ENCODE measurements around a stretch of chr2.

DNA sequence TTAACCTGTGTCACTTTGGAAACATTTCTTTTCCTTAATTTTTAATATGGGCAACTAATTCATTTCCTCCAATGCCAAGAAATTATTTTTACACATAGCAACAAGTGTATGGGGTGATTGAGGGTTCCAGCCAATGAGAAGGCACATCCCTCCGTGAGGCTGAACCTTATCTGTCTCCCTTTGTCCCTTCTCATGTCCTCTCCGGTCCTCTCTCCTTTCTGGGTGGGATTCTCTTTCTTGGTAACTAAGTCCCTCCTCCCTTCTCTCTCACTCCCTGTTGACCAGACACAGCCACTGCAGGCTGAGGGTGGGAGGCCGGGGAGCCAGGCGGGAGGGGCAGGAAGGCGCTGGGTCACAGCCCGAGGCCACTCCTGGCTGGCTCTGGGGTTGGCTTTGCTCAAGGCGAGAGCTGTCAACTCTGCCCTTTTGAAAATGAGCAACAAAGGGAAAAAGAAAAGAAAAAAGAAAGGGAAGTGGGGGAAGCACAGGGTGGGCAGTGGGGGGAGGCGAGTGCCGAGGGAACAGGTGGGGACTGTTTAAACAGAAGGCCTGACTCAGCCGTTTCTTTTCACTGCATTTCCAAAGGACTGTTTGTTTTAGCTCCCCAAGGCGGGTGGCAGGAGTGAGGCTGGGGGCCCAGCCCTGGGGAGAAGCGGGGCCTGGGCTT, 70.4 kb upstream of the IGFBP5 start:
- PRO-cap, result no peak
- RAMPAGE, long total RNA, 3 experiments, result no peak in any of the 3 experiments

DNA sequence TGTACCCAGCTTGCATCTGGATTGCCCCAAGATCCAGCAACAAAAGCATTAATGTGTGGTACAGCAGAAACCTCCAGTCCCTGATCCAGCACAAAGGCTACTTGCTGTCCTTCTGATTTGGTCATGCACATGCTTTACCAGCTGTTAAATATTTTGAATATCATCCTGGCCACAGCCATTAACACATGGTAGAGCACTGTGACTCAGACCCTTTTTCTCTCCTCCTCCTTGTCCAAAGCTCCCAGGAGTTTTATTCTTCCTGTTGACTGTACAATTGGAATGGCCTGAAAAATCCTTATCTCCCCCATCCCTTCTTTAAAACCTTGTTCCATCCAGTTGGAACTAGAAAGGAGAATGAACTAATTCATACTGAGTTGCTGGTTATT, 419.7 kb upstream of the TNP1 start:
- PRO-cap, result no peak
- RAMPAGE, long total RNA, 3 experiments, result no peak in any of the 3 experiments

GRCh38 chr2:217357773-217358384, 498.0 kb upstream of the TNP1 start:
- PRO-cap, result no peak
- RAMPAGE, long total RNA, 3 experiments, result no peak in any of the 3 experiments

DNA sequence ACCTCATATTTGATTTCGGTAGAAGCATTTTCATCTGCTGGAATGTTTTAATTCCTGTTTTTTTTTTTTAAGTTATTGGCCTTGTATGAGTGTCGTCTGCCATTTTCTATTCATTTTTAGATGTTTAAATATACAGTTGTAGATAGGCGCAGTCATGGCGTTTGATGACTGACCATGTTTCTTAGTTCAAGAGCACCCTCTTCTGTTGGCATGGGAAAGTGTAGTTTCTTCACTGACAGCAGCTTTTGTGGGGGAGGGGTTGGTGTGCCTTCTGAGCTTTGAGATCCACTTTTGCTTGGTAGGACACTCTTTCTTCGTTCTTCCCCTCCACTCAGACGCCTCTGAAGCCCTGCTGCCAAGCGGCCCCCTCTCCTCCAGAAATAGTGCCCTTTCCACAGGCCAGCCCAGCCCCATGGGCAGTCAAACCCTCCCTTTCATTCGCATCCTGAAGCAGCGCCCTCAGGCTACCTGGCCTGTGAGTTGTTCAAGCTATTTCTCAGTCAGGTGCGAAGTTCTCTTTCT, 492.0 kb downstream of the TNS1 start:
- PRO-cap, result no peak
- RAMPAGE, long total RNA, 3 experiments, result no peak in any of the 3 experiments

DNA sequence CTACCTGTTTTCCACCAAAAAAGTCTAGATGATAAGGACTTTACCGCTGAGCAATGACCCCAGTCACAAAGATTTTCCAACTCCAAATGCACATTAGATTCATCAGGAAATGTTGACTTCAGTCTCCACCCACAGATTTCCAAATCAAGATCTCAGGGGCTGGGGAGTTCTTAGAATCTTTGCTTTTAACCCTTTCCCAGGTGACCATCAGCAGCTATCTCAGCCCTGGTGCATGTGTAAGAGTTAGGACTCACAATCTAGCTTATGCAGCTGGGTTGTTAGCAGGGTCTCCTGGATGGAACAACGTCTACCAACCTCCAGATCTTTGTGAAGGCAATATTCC, 316.4 kb downstream of the TNS1 start:
- PRO-cap, result no peak
- RAMPAGE, long total RNA, 3 experiments, result no peak in any of the 3 experiments

DNA sequence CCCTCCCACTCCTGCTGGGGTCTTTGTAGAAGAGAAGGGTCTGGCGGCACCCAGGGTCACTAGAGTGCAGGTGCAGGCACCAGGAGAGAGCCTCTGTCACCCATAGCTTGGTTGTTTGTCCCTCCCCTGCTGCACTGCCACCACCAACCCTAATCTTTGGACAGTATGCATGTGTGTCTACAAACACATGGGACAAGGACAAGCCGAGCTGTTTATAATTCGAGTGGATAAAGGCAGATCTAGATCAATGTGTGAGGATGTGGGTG, 199.3 kb downstream of the TNS1 start:
- PRO-cap, result no peak
- RAMPAGE, long total RNA, 3 experiments, result no peak in any of the 3 experiments

- PRO-cap, result no peak
- RAMPAGE, long total RNA, 3 experiments, result no peak in any of the 3 experiments
These were observed 164.3 kb downstream of the TNS1 start for GRCh38 chr2:217838311-217839057.

DNA sequence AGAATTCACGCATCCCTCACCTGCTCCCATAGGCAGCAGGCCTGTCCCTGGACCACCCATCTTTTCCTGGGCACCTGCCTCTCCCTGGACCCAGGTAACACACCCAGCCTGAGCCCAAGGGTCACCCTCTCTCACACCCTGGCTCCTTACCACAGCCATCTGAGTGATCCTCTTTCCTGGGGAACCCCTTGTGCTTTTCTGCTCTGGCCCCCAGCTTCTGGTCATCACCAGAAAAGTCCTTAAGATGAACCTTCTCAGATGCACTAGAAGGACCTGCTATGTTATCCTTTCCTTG, 161.2 kb downstream of the TNS1 start:
- PRO-cap, result no peak
- RAMPAGE, long total RNA, 3 experiments, result no peak in any of the 3 experiments

- PRO-cap, result unidirectional peak, minus-strand start at chr2:217863178
- RAMPAGE, long total RNA, 3 experiments, result no peak in any of the 3 experiments
These were observed 139.8 kb downstream of the TNS1 start for GRCh38 chr2:217863004-217863366.

- PRO-cap, result no peak
- RAMPAGE, long total RNA, 3 experiments, result no peak in any of the 3 experiments
These were observed 98.2 kb downstream of the TNS1 start for GRCh38 chr2:217904699-217904894.

DNA sequence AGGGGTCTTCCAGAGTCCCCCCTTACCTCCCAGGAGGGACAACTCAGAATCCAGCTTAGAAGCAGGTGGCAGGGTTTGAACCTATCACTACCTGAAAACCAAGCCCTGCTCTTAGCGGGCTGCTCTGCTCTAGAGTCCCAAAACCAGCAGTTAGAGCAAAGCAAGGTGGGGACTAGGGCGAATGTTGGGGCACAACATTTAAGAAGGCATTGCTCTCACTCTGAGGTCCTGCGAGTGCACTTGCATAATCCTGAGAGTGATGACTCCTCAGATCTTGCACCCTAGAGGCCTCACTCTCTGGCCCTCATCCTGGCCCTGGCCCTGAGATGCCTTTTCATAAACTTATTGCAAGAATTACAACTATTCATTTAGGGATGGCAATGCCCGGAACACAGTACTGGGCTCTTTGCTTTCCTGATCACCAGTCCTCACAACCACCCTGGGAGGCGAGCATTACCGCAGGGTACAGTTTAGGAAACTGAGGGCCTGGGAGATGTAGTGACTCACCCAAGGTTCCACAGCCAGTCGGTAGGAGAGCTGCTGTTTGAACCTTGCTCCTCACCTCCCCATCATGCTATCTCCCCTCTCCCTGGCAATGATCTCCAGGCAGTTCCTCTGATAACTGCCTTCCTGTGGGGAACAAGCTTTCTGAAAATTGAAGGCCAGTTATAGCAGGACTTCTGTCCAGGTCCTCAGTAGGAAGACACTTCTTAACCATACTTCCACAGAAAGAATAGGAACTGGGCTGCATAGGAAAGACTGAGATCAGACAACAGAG, 91.4 kb downstream of the TNS1 start:
- PRO-cap, result bidirectional peak, plus-strand start at position 367 of the sequence, minus-strand start at position 258 of the sequence
- RAMPAGE, long total RNA, 3 experiments, result no peak in any of the 3 experiments

GRCh38 chr2:217936125-217936662, 66.6 kb downstream of the TNS1 start:
- PRO-cap, result no peak
- RAMPAGE, long total RNA, 3 experiments, result no peak in any of the 3 experiments

DNA sequence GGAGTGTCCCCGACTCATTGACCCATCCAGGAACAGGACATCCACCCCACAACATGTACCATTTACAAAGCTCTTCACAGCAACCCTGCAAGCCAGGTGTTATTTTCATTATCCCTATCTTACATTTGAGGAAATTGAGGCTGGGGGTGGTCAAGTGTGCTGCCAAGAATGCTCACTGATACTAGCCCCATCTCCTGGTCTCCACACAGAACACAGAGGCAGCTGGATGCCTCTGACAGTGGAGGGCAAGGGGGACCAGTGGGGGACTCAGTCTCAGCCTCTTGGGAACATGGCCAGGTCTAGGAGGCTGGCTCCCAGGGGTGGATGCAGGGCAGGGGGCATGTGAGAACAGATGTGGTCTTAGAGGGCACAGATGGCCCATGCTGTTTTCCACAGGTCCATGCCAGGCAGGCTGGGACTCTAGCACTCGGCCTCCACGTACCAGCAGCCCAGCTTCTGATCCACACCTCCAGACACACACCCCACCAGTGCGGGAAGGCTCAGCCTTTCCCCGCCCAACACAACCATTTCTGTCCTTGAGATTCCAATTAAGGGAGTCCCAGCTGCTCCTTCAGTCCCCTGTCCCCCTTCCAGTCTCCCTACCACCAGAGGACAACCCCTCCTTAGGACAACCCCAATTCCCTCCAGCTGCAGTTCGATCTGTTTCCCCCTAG, 42.5 kb downstream of the TNS1 start:
- PRO-cap, result unidirectional peak, minus-strand start at position 461 of the sequence
- RAMPAGE, long total RNA, 3 experiments, result no peak in any of the 3 experiments

DNA sequence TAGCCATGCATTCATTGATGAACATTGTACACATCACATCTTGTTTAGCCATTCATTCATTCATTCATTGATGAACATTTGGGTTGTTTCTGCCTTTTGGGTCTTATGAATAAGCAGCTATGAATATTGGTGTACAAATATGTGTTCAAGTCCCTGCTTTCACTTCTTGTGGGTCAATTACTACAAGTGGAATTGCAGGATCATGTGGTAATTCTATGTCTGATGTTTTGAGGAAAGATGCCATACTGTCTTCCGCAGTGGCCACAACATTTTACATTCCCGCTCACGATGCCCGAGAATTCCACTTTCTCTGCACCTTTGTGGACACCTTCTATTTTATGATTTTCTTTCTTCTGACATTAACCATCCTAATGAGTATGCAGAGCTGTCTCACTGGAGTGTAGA, 9.4 kb upstream of the RUFY4 start:
- PRO-cap, result unidirectional peak, plus-strand start at position 292 of the sequence
- RAMPAGE, long total RNA, 3 experiments, result no peak in any of the 3 experiments

GRCh38 chr2:218065508-218066121, 3.4 kb upstream of the RUFY4 start:
- PRO-cap, result no peak
- RAMPAGE, long total RNA, 3 experiments, result start-site peak on the minus strand in 1 of 3 experiments, at chr2:218065702-218065723 at its widest, 6 reads per replicate

DNA sequence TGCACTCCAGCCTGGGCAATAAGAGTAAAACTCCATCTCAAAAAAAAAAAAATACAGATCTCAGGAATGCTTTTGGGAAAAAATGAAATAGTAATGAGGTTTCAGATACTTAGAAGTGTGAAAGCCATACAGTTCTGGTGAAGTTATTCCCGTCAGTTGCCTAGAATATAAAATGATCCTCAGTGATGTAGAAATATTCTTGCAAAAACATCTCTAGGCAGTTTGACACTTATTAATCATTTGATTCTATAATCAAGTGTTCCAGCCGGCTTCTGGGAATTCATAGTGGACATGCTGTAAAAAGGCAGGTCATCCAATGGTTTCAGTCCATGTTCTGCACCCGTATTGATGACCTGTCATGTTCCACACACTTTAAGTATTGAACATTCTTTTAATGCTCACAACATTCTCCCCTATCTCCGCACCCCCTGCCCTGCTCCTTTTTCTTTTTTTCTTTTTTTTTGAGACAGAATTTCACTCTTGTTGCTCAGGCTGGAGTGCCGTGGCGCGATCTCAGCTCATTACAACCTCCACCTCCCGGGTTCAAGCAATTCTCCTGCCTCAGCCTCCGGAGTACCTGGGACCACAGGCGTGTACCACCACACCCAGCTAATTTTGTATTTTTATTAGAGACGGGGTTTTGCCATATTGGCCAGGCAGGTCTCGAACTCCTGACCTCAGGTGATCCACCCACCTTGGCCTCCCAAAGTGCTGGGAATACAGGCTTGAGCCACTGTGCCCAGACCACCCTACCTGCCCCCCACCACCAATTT, 20.0 kb downstream of the ARPC2 start:
- PRO-cap, result no peak
- RAMPAGE, long total RNA, 3 experiments, result no peak in any of the 3 experiments

DNA sequence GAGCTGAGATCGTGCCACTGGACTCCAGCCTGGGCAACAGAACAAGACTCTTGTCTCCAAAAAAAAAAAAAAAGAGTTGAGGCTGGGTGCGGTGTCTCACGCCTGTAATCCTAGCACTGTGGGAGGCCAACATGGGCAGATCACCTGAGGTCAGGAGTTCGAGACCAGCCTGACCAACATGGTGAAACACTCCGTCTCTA, 14.8 kb upstream of the GPBAR1 start:
- PRO-cap, result no peak
- RAMPAGE, long total RNA, 3 experiments, result no peak in any of the 3 experiments

- PRO-cap, result no peak
- RAMPAGE, long total RNA, 3 experiments, result no peak in any of the 3 experiments
These were observed 14.4 kb upstream of the GPBAR1 start for GRCh38 chr2:218246431-218246738.

- PRO-cap, result no peak
- RAMPAGE, long total RNA, 3 experiments, result no peak in any of the 3 experiments
These were observed 4.3 kb upstream of the GPBAR1 start for GRCh38 chr2:218256612-218256897.

DNA sequence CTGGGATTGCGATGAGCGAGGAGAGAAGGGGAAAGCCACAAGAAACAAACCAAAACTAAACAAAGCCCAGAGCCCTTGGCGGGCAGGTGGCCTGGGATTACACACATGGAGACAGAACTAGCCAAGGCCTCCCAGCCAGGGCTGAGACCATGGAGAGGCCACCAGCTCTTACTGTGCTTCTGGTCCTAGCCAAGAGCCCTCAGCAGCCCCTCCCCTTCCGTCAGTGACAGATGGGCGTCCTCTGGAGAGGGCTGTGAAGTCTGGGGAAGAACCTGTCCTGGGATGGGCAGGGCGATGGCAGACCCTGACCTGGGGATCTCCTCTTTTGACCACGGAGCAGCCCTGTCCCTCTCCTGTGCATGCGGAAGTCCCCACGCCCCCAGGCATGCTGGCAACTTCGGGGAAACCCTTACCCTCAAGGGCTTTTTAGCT, 27.3 kb upstream of the CATIP start:
- PRO-cap, result no peak
- RAMPAGE, long total RNA, 3 experiments, result no peak in any of the 3 experiments